Islet of Langerhans (tissue), 1 donor: ENCODE measurements around a stretch of chr22.

- RRBS, result no CpG with 5 or more reads among the region's 15 CpGs
These were observed 33.5 kb upstream of the GRAMD4 start for GRCh38 chr22:46586562-46587187.

DNA sequence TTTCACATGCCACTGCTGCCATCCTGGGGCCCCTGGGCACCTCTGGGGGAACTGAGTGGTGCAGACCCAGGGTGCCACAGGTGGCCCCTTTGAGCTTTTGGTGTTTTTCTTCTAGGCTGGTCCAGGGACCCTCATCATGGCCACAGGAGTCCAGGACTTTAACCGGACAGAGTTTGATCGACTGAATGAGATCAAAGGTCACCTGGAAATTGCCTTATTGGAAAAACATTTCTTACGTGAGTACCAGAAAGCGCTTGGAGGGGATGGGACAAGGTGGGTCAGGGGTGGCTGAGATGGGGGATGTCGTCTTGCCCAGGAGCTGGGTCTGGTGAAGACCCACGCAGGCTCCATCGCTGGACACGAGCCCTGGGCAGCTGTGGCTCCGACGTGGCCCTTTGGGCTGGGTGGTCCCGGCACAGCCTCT, 17.6 kb downstream of the GRAMD4 start:
- RRBS, result 91% methylated on average over 1 of the region's 11 CpGs

- RRBS, result no CpG with 5 or more reads among the region's 10 CpGs
These were observed 26.1 kb downstream of the GRAMD4 start for GRCh38 chr22:46646197-46646808.

GRCh38 chr22:46655019-46655466, 34.9 kb downstream of the GRAMD4 start:
- RRBS, result 96% methylated on average over 3 of the region's 10 CpGs

DNA sequence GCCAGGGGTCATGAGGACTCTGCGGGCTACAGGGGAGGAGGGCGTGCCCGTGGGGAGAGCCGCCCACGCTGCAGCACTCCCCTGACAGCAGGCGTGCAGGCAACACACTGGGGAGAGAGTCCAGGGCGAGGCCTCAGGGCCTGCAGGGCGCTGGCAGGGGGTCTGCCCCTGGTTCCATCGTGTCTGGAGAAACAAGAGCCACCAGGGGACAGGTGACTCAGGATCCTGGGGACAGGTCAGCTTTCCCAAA, 53.7 kb downstream of the GRAMD4 start:
- RRBS, result no CpG with 5 or more reads among the region's 9 CpGs

DNA sequence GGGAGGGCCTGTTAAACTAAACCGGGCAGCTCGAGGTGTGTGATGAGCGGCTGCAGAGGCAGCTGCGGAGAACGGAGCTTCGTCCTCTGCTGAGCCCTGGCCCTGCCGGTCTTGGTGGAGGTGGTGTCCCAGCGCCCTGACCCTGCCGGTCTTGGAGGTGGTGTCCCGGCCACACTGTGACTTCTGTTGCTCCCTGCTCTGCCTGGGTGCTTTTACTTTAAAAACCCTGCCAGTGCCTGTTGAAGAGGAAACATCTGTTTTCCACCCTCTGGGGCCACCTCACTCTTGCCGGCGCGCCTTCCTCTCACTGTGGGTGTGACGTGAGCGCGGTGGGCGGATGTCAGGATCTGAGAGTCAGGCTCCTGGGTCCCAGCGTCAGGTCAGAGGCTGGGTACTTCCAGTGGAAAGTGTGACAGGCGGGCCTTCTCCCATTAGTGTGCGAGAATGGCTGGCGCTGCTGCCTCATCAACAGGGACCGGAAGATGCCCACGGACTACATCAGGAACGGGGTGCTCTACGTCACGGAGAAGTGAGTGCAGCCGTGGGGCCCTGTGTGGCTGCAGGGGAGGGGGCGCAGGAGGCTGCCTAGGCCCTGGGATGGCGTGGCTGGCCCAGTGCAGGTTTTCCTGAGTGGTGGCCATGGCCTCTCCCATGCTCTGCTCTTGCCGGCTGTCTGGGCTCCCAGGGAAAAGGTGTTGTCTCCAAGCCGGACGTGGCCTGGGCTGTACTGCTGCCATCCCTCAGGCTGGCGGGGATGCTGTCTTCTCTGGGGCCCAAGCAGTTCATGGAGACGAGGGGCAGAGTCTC, 54.2 kb downstream of the GRAMD4 start:
- RRBS, result 88% methylated on average over 8 of the region's 34 CpGs

- RRBS, result 19% methylated on average over 3 of the region's 37 CpGs
These were observed 52.3 kb downstream of the CERK start for GRCh38 chr22:46685425-46686408.

DNA sequence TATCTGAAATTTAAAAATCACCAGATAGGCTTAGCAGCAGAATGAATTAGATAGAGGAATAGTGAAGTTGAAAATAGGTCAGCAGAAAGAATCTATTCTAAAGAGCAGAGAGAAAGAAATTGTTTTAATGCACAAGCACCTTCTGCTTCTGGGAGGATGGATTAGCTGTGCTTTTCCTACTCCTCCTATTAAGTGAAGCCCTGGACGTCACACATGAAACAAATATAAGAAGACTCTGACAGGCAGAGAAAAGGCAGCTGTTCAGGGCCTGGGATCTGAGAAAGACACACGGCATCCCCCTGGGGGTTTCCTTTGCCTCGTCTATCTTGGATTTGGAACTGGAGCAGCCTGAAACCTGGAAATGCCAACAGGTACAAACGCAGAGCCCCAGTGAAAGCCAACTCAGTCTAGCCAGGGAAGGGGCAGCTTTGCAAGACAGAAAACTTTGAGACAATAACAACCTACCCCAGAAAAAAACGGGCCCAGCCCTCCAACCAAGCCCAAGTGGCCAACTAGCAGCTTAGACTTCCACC, 7.5 kb downstream of the CERK start:
- RRBS, result no CpG with 5 or more reads among the region's 5 CpGs

- RRBS, result no CpG with 5 or more reads among the region's 22 CpGs
These were observed 1.0 kb upstream of the CERK start for GRCh38 chr22:46738805-46739714.

DNA sequence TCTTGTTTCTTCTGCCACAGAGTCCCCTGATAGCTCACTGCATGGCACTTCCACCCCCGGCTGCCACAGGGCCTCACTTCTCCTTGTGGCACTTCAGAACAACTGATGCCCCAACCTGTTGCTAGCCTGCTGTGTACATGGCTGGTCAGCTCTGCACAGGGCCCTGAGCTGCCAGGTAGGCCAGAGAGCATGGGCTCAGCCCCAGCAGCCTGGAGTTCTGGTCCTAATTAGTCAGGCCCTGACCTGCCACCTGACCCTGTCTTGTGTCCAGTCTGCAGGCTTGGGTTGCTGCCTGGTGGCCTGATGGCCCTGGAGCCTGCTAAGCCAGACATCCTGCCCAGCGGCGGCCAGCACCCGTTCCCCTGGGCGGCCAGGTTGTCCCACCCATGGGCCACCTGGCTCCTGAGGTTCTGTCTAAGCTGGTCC, 2.9 kb upstream of the CERK start:
- RRBS, result no CpG with 5 or more reads among the region's 5 CpGs

GRCh38 chr22:46758759-46759368, 3.6 kb upstream of the TBC1D22A start:
- RRBS, result no CpG with 5 or more reads among the region's 11 CpGs

- RRBS, result no CpG with 5 or more reads among the region's 5 CpGs
These were observed 149.6 kb downstream of the TBC1D22A start for GRCh38 chr22:46912053-46912475.

DNA sequence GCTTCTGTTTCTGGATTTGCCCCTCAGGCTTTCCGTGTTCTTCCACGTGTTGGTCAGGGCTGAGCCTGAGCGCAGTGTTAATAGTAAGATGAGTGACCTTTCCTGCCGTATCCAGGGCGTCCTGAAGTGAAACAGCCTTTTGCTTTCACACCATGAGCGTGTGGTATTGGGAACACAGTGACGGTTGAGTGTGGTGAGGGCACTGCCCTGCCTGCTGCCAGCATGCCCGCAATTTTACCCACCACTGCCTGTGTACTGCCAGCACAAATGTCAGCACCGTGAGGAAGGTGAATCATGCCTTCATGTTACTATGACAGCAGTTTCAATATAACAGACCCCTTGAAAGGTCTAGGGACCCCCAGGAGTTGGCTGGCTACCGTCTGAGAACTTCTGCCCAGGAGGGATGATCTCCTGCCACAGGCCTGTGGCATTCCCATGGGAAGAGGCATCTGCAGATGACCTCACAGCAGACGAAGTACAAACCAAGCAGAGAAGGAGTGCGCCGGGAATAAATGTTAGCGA, 217.1 kb downstream of the TBC1D22A start:
- RRBS, result no CpG with 5 or more reads among the region's 14 CpGs

DNA sequence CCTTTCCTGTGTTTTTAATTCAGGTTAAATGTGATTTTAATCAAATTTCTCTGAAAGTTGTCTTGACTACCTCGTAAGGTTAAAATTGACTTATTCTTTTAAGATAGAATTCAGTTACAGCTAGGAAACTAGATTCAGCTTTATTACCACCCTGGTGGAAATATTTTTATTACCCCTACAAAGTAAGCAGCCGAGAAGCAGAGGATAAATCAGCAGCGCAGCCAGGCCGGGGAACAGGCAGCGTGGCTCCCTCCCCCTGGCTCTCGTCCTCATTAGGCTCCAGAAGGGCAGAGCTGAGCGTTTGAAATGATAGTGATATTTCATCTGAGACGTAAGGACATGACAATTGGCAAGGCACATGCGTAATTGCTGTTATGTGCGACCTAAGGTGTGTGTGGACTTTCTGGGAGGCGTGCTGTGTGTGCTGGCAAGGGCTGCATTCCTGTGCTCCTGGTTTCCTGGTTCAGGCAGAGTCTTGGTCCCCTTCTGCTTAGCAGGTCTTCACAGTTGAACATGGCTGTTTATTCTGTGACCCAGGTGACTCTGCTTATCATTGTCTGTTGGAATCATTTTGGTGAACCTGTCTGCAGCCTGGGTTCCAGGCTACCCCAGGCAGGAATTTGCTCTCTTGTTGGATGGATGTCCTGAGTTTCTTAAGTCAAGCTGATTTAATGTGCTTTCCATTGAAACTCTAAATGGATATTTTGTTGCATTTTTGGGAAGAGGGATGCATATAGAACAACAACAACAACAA, 247.8 kb downstream of the TBC1D22A start:
- RRBS, result no CpG with 5 or more reads among the region's 11 CpGs

GRCh38 chr22:47041696-47042314, 279.4 kb downstream of the TBC1D22A start:
- RRBS, result 100% methylated on average over 1 of the region's 14 CpGs

- RRBS, result no CpG with 5 or more reads among the region's 7 CpGs
These were observed 349.1 kb downstream of the TBC1D22A start for GRCh38 chr22:47111633-47111832.

DNA sequence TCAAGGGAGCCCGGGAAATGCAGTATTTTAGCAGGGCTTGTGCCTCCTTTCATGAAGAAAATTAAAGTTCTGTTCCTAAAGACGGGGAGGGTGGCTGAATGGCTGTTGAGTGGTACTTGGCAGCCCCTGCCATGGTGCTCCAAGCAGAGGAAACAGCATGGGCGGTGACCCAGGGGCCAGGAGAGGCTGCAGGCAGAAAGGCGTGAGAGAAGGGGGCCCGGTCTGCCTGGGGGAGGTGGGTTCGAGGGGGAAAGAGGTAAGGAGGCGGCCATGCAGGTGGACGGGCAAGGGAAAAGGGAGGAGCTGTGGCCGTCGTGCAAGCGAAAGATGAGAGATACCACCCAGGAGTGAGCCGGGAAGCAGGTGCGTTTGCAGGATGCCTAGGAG, 390.8 kb downstream of the TBC1D22A start:
- RRBS, result no CpG with 5 or more reads among the region's 13 CpGs

DNA sequence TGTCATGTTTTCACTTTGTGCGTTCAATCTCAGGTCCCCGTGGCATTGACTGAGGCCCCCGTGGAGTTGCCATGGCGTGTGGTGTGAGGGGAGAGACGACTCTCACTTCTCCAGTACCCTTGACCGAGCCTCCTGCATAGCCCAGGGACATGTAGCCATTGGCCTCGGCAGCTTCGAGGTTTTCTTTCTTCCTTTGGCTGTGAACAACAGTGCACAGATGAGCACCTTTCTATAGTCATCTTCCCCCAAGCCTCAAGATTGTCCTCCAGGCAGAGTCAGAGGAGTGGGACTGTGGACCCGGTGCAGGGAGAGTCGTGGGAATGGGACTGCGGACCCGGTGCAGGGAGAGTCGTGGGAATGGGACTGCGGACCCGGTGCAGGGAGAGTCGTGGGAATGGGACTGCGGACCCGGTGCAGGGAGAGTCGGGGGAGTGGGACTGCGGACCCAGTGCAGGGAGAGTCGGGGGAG, 399.9 kb downstream of the TBC1D22A start:
- RRBS, result no CpG with 5 or more reads among the region's 21 CpGs

- RRBS, result no CpG with 5 or more reads among the region's 37 CpGs
These were observed 401.8 kb downstream of the TBC1D22A start for GRCh38 chr22:47163885-47164975.

- RRBS, result no CpG with 5 or more reads among the region's 12 CpGs
These were observed 533.2 kb downstream of the TBC1D22A start for GRCh38 chr22:47295599-47296076.